ENCODE data around the genes TP53I3, PFN4 and DNAJC27.

GRCh38 chr2:23658362-23659008 is 268.4 kb downstream of the ATAD2B start:
- RRBS, result 71% methylated on average over 3 of the region's 21 CpGs

- RRBS, result no CpG with 5 or more reads among the region's 6 CpGs
Observed at GRCh38 chr2:23732881-23733904, 193.7 kb downstream of the ATAD2B start.

- RRBS, result 22% methylated on average over 2 of the region's 16 CpGs
Observed at GRCh38 chr2:24015344-24016492, 5.8 kb downstream of the MFSD2B start.

DNA sequence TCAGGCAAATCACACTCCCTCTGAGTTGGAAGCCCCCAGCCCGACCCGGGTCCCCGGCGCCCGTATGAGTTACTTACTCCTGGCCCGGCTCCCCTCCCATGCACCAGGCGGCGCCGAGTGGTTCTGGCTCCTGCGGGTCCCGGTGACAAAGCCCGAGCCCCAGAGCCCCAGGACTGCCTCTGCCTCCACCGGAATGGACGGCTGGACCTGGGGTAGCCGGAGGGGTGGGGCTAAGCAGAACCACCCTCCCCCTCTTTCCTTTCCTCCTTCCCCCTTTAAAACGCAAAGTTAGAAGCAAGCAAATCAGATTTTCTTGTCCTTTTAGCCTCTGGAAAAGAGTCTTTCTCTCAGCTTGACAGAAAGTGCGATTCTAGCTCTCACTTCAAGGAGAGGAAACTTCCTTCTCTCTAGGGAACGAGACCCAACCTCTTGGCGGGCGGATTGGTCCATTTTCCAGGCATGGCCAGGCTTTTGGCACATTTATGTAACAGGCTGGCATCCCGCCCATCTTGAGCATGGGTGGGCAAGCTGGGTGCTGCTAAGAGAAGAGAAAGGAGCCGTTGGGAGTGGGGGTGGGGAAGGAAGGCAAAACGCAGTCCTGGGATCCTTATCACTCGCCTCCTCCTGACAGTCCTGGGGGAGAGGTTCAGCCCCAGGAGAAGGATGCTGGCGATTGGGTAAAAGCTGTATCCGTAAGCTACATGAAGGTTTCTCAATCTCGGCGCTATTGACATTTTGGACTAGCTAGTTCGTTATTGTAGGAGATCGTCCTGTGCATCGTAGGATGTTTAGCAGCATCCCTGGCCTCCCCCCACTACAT is at the start of gene TP53I3:
Gene TP53I3, minus strand, starts transcription at position 181 of the 820 bp plus-strand sequence.
- RRBS, result 3% methylated on average over 8 of the region's 31 CpGs

- RRBS, result 1% methylated on average over 42 of the region's 61 CpGs
Observed at GRCh38 chr2:24123097-24123583, at the start of gene PFN4. TSS of gene PFN4 (minus strand) at chr2:24123334.

GRCh38 chr2:24275557-24275963 is 84.8 kb downstream of the ITSN2 start:
- RRBS, result no CpG with 5 or more reads among the region's 2 CpGs

- RRBS, result no CpG with 5 or more reads among the region's 6 CpGs
Observed at GRCh38 chr2:24282842-24283373, 77.4 kb downstream of the ITSN2 start.

DNA sequence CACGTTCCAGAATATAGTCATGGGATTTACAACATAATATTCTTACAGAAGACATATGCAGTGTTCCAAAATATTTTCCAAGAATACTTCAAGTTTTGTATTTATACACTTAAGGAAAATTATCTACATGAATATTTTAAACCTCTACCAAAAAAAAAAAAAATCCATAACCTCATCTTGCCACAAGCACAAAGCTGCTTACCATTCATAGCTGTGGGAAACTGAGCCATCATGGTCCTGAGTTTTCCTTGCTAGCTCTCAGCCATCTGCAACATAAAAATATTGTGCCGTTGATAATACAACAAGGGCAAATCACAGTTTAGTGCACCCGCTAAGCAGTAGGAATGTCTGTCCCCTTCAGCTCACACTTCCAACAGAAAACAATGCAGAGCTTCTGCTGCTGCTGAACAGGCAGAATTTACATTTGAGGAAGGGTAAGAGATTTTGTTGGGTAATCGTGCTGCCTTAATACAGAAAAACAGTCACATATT is 32.4 kb downstream of the ITSN2 start:
- RRBS, result no CpG with 5 or more reads among the region's 4 CpGs

DNA sequence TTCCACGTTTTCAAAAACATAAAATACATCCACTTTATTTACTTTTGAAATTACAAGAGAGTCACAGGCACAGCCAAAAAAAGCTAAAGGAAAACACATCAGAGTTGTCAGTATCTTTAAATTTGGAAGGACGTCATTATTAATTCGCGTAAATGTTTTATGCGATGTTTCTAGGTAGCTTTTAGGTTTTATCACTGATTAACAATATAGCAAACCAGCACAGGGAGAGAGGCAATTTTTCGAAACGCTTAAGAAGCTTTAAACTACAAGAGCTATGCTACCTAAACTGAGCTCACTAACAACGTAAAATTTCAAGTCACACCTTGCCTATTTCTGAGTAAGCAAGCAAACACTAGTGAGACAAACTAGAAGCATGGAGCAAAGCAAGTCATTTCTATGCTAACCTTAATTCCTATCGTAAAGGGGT is 1.3 kb downstream of the ITSN2 start:
- RRBS, result no CpG with 5 or more reads among the region's 9 CpGs

GRCh38 chr2:24489464-24490457 is 1.3 kb upstream of the NCOA1 start:
- RRBS, result no CpG with 5 or more reads among the region's 23 CpGs

- RRBS, result no CpG with 5 or more reads among the region's 5 CpGs
Observed at GRCh38 chr2:24747626-24748059, 45.5 kb downstream of the PTRHD1 start.

DNA sequence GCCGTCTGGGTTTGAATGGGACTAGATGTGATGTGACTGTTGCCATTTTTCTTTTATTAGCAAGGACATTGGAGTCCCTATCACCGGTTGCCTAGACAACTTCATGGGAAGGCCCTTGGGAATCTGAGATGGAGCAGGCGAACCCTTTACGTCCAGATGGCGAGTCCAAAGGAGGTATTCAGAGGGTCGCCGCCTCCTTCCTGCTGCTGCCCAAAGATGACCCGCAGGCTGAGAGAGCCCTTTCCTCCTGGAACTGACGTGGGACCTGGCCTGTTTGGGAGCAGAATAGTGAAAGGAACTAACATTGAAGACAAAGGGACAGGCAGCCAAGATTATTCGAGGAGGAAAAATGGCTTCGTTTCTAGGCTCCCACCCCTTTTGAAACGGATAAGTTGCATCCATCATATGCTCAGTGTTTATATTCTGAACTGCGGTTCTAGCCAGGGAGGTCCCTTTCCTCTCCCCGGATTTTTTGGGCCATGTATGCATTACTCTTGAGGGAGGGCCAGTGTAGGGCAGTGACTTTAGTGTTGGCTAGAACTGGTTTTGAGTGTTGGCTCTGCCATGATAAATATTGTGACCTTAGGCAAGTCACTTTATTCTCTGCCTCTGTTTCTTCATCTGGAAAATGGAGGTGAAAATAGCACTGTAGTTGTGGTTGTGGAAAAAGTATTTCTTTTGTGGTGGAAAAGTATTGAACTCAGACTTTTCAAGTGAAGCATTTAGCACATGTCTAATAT is 737 bp downstream of the CENPO start:
- RRBS, result no CpG with 5 or more reads among the region's 14 CpGs

- RRBS, result no CpG with 5 or more reads among the region's 8 CpGs
Observed at GRCh38 chr2:24916942-24917582, 3.0 kb downstream of the ADCY3 start.

GRCh38 chr2:24971536-24972275 is at the start of gene DNAJC27:
TSS of gene DNAJC27 (minus strand) at chr2:24971955.
- RRBS, result under 1% methylated on average over 24 of the region's 70 CpGs

- RRBS, result no CpG with 5 or more reads among the region's 19 CpGs
Observed at GRCh38 chr2:25128989-25129525, 39.3 kb downstream of the POMC start.

DNA sequence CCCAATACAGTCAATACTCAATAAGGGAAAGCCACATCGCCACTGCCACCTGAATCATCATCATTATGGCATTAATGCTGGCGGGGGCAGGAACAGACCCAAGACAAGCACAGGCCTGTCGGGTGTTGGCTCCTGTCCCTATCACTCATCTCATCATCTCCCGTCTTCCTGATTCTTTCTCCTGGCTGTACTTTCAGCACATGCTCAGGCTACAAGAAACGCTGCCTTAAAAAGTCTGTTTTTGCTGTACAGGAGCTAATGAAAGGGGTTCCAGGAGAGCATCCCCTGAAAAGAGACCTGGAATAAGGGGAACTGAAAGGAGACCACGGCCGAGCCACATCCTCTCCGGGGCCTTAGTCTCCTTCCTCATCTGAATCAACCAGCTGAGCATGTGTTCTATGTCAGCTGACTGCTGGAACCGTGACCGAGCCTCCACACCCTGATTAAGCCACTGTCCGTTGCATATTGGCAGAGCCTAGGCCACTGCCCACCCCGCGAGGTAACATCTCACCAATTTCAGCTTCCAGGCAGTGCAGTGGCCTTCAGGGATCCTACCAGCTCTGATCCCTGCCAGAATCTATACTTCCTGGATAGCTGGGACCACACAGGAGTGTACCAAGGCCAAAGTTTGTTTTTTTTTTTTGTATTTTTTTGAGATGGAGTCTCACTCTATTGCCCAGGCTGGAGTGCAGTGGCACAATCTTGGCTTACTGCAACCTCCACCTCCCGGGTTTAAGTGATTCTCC is 62.5 kb downstream of the DNMT3A start:
- RRBS, result no CpG with 5 or more reads among the region's 14 CpGs

- RRBS, result no CpG with 5 or more reads among the region's 21 CpGs
Observed at GRCh38 chr2:25314264-25315486, 27.1 kb downstream of the DNMT3A start.

DNA sequence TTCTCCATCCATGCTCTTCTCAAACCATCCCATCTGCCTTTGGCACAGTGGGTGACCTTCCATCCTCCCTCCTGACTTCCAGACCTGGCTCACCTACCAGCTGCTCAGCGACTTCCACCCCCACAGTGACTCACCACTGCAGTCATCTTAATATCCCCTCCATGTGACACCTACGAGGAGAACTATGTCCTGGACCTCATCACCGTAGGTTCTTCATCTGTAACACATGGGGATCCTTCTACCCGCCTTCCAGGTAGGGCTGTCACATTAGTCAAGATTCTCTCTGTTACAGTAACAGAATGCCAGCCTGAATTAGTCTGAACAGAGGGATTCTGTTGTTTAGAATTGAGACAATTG is 5.8 kb upstream of the DNMT3A start:
- RRBS, result no CpG with 5 or more reads among the region's 4 CpGs

- RRBS, result no CpG with 5 or more reads among the region's 8 CpGs
Observed at GRCh38 chr2:25742948-25743946, 69.9 kb upstream of the DTNB start.

DNA sequence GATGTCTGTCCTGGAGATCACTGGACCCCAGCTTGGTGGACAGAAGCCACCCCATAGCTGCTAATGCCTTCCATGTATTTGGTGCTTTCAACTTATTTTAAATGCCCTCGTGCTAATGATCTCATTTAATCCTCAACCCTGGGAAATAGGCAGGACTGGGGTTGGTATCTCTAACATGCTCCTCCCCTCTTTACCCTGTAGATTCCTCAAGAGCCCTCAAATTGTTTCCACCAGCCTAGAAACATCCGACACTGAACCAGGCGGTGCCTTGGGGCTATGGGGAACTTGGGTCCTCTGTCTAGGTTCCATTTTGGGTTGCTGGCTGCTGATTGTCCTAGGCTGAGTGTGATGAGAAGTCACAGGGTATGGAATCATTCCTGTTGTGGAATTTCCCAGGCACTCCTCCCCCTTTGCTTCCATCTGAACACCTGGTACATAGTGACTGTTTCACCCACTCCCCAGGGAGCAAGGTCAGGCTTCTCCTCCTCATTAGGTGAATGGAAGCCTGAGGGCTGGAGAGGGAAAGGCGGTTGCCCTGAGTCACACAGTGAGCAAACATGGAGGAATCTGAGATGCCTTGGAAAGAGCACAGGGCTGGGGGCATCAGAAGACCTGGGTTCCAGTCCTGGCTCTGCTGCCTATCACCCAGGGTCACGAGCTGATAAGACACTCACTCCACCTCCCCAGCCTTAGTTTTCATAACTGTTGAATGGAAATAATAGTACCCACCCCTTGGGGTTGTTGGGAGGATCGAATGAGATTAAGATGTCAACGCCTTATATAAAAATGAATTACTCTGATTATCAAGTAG is 4.5 kb downstream of the KIF3C start:
- RRBS, result no CpG with 5 or more reads among the region's 7 CpGs